UCH-1 (cell line): ENCODE measurements around a stretch of chr18.

DNA sequence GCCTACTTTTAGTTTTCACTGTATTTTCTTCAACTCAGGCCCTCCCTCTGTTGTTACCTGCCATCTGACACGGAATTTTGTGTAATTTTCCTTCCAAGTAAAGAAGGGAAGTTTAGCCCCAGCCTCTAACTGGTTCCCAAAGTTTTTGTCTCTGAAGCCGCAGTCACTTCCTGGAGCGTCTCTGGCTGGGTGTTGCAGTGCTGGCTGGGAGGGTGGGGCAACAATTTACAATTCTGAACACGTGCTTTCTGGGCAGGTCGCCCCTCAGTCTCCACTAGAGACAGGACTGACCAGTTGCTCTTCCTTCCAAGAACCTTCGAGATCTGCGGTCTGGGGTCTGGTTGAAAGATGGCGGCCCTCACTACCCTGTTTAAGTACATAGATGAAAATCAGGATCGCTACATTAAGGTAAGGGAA, 3.5 kb downstream of the CNDP2 start:
- RRBS: no CpG with 5 or more reads among the region's 9 CpGs

GRCh38 chr18:75046566-75047067, 162.3 kb downstream of the PTGR3 start:
- RRBS: no CpG with 5 or more reads among the region's 8 CpGs

GRCh38 chr18:75070470-75071671, 138.1 kb downstream of the PTGR3 start:
- RRBS: no CpG with 5 or more reads among the region's 36 CpGs

- RRBS: no CpG with 5 or more reads among the region's 14 CpGs
These were observed 229.6 kb downstream of the ZNF516 start for GRCh38 chr18:76265114-76266268.

GRCh38 chr18:76371333-76372196, 123.5 kb downstream of the ZNF516 start:
- RRBS: 10% methylated on average over 8 of the region's 40 CpGs

GRCh38 chr18:76447156-76448107, 47.6 kb downstream of the ZNF516 start:
- RRBS: no CpG with 5 or more reads among the region's 25 CpGs

- RRBS: no CpG with 5 or more reads among the region's 27 CpGs
These were observed 2.8 kb downstream of the ZNF516 start for GRCh38 chr18:76492260-76492617.

- RRBS: 2% methylated on average over 13 of the region's 36 CpGs
These were observed 485 bp upstream of the ZNF516 start for GRCh38 chr18:76495422-76496031.

DNA sequence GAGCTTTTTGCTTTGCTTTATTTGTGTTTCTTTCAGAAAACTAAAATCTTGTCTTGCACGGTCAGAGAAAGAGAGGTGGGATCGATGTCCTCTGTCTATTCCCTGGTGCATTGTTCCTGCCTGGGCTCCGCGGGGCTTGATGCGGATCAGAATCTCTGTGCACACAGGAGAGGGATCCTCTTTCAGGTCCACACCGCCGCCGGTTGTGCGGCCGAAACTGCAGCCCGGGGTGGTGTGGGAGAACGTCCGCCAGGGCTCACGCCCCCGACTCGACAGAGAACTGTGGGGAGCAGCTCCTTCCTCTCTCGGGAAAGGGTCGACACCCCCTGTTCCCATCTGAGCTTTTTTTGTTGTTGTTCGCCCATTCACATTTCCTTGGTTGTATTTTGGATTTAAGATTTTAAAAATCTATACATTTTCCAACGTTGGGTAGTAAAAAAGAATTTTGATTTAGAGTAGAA, 23.6 kb upstream of the ZNF516 start:
- RRBS: no CpG with 5 or more reads among the region's 20 CpGs

DNA sequence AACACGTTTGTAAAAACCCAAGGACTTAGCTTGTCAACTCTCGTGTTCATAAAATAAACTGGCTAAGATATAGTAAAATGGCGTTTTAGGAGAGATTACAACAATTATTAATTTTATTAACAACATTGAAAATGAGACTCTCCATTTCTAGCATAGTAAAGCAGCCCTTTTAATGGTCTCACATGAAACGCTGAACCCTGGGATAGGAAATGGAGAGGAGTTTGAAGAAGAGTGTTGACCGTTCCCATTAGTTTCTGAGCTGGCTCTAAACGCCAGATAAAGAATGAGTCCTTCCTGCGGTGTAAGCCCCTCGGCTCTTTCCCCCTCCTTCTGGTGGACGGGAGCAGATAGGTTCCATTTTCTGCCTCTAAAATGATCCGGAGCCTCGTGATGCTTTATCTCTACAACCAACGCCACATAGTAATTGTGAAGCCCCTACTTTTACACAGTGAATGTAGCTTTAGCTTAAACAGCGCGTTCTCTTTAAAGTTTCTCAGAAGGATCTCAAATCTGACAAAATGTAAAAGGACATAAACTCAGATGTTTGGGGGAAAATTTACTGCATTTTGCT, 24.1 kb upstream of the ZNF516 start:
- RRBS: no CpG with 5 or more reads among the region's 14 CpGs

DNA sequence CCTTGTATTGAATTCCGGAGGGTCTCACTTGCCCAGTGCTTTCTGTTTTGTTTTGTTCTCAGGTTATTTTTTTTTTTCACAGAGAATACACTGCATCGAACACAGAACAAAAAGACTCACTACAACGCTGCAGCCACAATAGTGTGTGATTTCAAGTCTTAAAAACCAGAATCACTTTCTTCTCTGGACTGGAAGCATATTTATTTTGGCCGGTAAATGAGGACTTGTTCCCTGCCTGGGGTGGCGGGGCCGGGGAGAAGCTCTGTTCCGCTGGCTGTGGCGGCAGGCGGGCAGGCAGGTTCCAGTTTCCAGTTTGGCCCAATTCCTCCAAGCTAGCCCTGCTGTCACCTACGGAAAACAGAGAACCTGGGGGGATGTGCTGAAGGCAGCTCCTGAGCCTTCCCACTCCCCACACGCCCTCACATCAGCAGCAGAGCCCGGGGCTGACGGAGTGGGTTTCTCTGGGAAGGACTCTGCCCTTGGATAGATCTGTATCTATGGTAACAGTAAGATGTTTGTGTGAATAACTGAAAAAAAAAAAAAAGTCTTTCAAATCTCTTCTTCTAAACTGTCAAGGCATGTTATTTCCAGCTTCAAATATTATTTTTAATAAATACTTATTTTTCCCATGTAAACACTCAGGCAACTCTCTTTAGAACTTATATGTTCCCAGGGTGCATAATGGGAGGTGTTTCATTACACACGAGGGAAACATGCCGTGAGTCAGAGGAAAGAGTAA, 115.9 kb upstream of the ZNF516 start:
- RRBS: 4% methylated on average over 1 of the region's 15 CpGs

GRCh38 chr18:76638864-76639329, 143.9 kb upstream of the ZNF516 start:
- RRBS: no CpG with 5 or more reads among the region's 10 CpGs

DNA sequence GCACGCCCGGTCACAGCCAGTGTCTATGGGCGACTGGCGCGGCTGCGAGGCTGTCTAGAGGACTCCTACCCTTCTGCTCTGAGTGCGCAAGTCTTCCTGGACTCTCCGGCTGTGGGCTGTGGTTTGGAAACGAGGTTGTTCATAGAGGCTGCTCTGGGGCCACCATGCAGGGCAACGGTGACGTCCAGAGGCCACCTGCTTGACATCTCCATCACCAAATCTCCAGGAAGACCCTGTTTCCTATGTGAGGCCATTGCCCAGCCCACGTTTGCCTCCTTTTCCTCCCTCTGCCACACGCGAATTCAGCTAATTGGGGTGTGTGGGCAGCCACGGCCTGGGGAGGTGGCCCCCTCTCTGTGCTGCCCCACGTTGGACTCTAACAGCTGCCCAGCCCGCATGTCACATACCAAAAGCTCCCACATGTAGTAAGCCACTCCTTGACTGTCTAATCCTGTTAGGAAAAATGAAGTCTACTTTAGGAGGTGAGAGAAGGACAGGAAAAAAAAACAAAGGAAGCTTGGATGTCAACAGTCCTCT, 153.1 kb downstream of the MBP start:
- RRBS: 70% methylated on average over 7 of the region's 17 CpGs

GRCh38 chr18:77043901-77044759, 88.5 kb downstream of the MBP start:
- RRBS: 76% methylated on average over 4 of the region's 23 CpGs

DNA sequence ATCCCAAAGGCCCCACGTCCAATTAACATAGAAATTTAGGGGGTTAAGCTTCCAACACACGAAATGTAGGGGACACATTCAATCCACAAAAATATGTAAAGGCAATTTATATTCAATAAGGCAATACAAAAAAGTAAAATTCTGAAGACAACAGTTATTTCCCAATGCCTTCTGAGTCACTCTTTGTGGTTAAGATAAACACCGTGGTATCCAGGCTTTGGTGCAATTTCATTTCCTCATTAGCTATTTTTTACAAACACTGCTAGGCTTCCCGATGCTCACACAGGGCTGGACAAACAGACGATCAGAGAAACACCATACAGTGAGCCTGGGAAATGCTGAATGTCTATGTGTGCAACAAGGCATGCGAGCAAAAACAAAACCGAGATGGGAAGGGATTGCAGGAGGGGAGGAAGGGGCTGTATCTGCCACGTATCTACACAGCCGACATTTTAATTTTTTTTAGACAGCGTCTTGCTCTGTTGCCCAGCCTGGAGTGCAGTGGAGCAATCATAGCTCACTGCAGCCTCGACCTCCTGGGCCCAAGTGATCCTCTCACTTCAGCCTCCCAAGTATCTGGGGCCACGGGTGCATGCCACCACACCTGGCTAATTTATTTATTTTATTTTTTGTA, 67.1 kb downstream of the MBP start:
- RRBS: no CpG with 5 or more reads among the region's 12 CpGs

GRCh38 chr18:77069824-77070421, 62.7 kb downstream of the MBP start:
- RRBS: no CpG with 5 or more reads among the region's 15 CpGs

DNA sequence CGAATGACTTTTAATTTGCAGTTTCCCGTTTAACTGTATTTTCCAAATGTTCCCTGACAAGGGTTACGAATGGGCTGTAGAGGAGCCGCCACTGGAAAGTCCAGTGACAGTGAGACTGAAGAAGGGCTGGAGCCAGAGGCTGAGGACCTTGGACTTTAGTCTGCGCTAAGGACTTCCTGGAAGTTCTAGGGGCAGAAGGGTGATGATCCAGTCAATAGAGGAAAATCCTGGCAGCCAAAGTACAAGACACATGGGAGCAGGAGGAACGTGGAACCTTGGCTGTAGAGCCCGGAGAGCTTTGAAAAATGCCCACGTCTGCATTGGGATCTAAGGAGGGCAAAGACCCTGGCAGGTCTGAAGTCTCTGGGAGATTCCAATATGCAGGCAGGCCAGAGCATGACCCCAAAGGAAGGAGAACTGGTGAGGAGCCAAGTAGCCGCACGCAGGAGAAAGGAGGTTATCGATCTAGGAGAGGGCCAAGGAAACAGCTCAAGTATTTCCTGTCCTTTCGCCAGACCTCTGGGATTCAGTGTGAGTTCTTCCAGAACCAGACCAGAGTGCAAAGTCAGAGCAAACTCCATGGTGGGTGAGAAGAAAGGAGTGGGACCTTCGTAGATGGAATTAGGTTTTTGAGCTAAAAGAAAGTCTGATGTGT, 28.5 kb downstream of the MBP start:
- RRBS: no CpG with 5 or more reads among the region's 13 CpGs

- RRBS: no CpG with 5 or more reads among the region's 8 CpGs
These were observed 13.8 kb downstream of the MBP start for GRCh38 chr18:77118758-77119280.

GRCh38 chr18:77993463-77994138, 744.0 kb downstream of the GALR1 start:
- RRBS: no CpG with 5 or more reads among the region's 22 CpGs

DNA sequence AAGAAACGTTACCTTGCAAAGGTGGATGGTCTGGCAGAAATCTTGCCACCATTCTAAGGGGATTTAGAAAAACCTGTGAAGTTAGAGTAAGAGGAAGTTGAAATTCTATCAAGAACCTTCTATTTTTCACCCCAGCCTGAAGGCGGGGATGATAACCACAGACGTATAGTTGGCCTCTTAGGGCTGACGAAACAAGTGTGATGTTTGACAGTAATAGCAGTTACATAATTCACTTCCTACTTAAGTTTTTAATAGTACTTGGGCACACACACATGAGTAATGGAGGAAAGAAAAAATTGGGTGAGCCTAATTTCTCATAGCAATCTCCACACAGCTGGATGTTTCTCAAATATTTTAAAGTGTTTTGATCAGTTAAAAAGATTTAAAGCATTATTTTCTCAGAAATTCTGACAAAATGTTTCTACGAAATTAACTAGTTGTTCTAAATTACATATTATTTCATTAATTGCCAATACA, 336.6 kb upstream of the SALL3 start:
- RRBS: no CpG with 5 or more reads among the region's 5 CpGs